ENCODE data around the genes AFAP1L2 and SLC18A2.

- PRO-cap, 3 experiments: no peak in any of the 3 experiments
- RAMPAGE, long total RNA: no peak
- RRBS, 2 experiments: no CpG with 5 or more reads among the region's 4 CpGs
These were observed 20.6 kb upstream of the ADRB1 start for GRCh38 chr10:114022974-114023482.

- PRO-cap, 3 experiments: no peak in any of the 3 experiments
- RAMPAGE, long total RNA: no peak
- RRBS, 2 experiments: no CpG with 5 or more reads among the region's 2 CpGs
These were observed 21.0 kb downstream of the ADRB1 start for GRCh38 chr10:114064575-114065244.

GRCh38 chr10:114320458-114321354 lies 81.7 kb downstream of the VWA2 start:
- PRO-cap, 3 experiments: no peak in any of the 3 experiments
- RAMPAGE, long total RNA: no peak
- RRBS, 2 experiments: 41 to 51% methylated on average over 6 of the region's 22 CpGs

GRCh38 chr10:114393489-114394103 lies 10.7 kb downstream of the AFAP1L2 start:
- PRO-cap, 3 experiments: no peak in any of the 3 experiments
- RAMPAGE, long total RNA: no peak
- RRBS, 2 experiments: no CpG with 5 or more reads among the region's 13 CpGs

GRCh38 chr10:114404050-114404830 lies at the start of gene AFAP1L2:
Gene AFAP1L2, minus strand, starts transcription at chr10:114404502.
- PRO-cap, 3 experiments: peak in 3 of 3 experiments; most common plus-strand start chr10:114404551 (in 1); most common minus-strand start chr10:114404492 (in 2)
- RAMPAGE, long total RNA: no peak
- RRBS, 2 experiments: 2 to 3% methylated on average over 53 of the region's 84 CpGs

DNA sequence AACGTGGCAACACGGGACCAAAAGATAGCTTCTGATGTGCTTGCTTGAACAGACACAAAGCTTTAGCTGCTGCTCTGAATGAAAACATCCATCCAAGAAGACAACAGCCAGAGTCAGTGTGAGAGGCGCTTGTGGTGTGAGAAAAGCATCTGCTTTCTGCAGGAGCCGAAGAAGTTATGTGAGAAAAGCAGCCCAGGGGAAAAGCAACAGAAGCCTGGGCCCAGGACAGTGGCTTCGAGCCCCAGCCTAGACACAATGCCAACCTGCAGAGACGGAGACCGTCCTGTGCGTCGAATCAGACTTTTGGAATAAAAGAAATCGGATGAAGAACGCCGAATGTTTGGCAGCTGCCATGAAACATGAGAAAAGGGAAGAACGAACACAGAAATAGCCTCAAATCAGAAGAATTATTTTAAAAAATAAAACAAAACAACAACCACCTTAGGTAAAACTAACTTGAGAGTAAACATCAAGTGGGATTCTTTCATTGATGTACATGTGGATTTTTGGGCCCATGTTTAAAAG lies 80.8 kb upstream of the AFAP1L2 start:
- PRO-cap, 3 experiments: peak in 3 of 3 experiments; most common minus-strand start position 248 of the sequence (in 3)
- RAMPAGE, long total RNA: no peak
- RRBS, 2 experiments: no CpG with 5 or more reads among the region's 13 CpGs

DNA sequence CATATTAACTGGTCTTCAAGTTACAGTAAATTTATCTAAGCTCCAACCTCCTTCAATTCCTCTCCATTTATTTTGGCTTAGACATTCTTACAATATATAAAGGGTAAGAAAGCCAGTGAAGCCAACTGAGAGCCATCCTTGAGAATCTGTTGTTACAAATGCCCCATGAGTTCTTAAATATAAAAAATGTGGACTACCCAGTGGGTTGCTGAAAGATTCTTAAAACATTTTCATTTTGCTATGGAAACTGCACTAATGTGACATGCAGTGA lies 81.2 kb upstream of the AFAP1L2 start:
- PRO-cap, 3 experiments: no peak in any of the 3 experiments
- RAMPAGE, long total RNA: no peak

GRCh38 chr10:114519184-114519772 lies 115.0 kb upstream of the AFAP1L2 start:
- PRO-cap, 3 experiments: no peak in any of the 3 experiments
- RAMPAGE, long total RNA: no peak
- RRBS, 2 experiments: no CpG with 5 or more reads among the region's 6 CpGs

GRCh38 chr10:114524734-114526136 lies 120.9 kb upstream of the AFAP1L2 start:
- PRO-cap, 3 experiments: peak in 1 of 3 experiments; most common plus-strand start chr10:114525470 (in 1)
- RAMPAGE, long total RNA: no peak
- RRBS, 2 experiments: no CpG with 5 or more reads among the region's 14 CpGs

GRCh38 chr10:114825406-114825983 lies 3.9 kb downstream of the FHIP2A start:
- PRO-cap, 3 experiments: peak in 2 of 3 experiments; most common plus-strand start chr10:114825659 (in 2); most common minus-strand start chr10:114825521 (in 1)
- RAMPAGE, long total RNA: no peak
- RRBS, 2 experiments: no CpG with 5 or more reads among the region's 4 CpGs

GRCh38 chr10:114874773-114875395 lies 53.3 kb downstream of the FHIP2A start:
- PRO-cap, 3 experiments: no peak in any of the 3 experiments
- RAMPAGE, long total RNA: no peak
- RRBS, 2 experiments: no CpG with 5 or more reads among the region's 21 CpGs

DNA sequence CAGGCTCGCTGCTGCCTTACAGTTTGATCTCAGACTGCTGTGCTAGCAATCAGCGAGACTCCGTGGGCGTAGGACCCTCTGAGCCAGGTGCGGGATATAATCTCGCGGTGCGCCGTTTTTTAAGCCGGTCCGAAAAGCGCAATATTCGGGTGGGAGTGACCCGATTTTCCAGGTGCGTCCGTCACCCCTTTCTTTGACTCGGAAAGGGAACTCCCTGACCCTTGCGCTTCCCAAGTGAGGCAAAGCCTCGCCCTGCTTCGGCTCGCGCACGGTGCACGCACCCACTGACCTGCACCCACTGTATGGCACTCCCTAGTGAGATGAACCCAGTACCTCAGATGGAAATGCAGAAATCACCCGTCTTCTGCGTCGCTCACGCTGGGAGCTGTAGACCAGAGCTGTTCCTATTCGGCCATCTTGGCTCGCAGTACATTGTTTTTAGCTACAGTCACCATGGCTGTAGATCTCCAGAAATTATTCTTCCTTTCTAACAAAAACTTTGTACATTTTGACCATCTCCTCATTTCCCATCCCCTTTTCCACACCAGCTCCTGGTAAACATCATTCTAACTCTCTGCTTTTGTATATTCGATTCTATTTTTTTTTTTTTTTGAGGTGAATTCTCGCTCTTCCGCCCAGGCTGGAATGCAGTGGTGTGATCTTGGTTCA lies 275.1 kb downstream of the ATRNL1 start:
- PRO-cap, 3 experiments: no peak in any of the 3 experiments
- RAMPAGE, long total RNA: no peak
- RRBS, 2 experiments: no CpG with 5 or more reads among the region's 33 CpGs

DNA sequence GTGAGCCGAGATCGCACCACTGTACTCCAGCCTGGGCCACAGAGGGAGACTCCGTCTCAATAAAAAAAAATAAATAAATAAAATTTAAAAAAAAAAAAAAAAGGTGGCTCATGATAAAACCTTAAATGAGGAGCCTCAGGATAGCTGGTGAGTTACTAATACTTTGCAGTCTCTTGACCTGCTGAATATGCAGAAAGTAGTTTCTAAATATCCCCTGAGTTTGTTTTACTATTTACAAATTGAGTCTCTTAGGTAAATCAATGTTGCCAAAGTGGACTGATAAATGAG lies 79.1 kb downstream of the GFRA1 start:
- PRO-cap, 3 experiments: no peak in any of the 3 experiments
- RAMPAGE, long total RNA: no peak
- RRBS, 2 experiments: no CpG with 5 or more reads among the region's 3 CpGs

DNA sequence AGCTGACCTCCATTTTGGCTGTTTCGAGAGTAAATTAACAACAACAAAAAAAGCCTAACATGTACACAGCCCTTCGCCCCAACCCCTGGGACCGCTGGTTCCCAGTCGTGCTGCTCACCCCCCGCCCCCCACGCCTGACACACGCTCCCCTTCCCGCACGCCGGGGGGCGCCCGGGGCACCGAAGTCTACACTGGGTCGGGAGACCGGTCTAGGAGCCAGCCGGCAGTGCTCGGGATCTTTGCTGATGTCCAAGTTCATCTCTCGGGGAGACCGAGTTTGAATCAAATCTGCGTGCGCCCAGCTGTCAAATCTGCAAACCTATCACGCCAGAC lies 1.0 kb upstream of the GFRA1 start:
- PRO-cap, 3 experiments: no peak in any of the 3 experiments
- RAMPAGE, long total RNA: no peak
- RRBS, 2 experiments: no CpG with 5 or more reads among the region's 22 CpGs

DNA sequence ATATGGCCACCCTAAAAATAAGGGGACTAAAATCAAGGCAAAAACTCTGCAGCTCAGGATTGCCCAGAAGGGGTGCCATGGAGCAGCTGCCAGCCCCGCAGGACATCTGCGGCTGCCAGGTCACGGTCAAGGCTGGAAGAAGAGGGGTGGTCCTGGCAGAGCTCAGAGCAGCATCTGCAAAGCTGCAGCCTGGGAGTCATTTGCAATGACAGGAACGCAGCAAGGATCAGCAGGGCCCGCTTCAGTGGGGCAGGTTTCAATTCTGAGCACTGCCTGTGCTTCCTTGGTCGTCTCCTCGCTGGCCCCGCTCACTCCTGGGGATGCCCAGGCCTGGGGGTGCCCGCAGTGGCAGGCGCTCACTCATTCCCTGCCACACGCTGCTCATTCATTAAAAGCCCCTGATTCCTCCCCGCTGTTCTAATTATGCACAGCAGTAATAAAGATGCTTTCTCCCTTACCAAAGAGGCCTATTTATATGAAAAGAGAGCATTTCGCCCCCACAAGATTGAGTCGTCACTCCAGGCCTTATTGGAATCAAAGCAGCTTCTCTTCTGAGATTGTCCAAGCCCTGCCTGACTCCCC lies 4.6 kb downstream of the HSPA12A start:
- PRO-cap, 3 experiments: no peak in any of the 3 experiments
- RAMPAGE, long total RNA: no peak
- RRBS, 2 experiments: no CpG with 5 or more reads among the region's 14 CpGs

- PRO-cap, 3 experiments: no peak in any of the 3 experiments
- RAMPAGE, long total RNA: no peak
- RRBS, 2 experiments: no CpG with 5 or more reads among the region's 18 CpGs
These were observed 1.2 kb upstream of the ENO4 start for GRCh38 chr10:116847780-116848880.

- PRO-cap, 3 experiments: no peak in any of the 3 experiments
- RAMPAGE, long total RNA: no peak
- RRBS, 2 experiments: 8 to 9% methylated on average over 10 of the region's 19 CpGs
These were observed 29.6 kb upstream of the VAX1 start for GRCh38 chr10:117167718-117167958.

DNA sequence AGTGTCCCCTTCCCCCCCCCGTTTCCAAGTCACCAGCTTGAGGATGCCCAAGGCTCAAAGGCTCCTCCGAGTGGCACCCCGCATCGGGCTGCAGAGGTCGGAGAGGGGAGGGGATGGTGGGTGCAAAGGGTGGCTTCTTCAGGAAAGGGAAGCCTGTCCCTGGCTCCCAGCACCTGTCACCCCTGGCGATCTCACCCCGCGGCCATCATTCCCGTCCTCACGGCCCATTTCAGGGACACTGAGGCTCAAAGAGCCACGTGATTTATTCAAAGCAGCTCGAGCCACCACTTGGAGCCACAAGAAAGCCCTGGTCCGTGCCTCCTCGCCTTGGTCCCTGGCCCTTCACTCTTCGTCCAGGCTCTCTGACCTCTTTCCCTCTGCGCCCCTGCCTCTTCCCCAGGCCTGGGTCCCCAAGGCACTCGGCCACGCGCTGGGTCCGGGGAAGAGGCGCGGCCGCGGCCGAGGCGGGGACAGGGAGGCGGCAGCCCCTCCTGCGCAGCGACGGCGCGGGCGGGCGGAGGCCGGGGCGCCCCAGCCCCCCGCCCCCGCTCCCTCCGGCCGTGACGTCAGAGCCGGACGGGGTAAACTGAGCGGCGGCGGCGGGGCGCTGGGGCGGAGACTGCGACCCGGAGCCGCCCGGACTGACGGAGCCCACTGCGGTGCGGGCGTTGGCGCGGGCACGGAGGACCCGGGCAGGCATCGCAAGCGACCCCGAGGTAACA lies at the start of gene SLC18A2:
Gene SLC18A2 (plus strand): TSS at position 610 of the 722 bp plus-strand sequence.
- PRO-cap, 3 experiments: no peak in any of the 3 experiments
- RAMPAGE, long total RNA: no peak
- RRBS, 2 experiments: 3% methylated on average over 37 of the region's 64 CpGs

DNA sequence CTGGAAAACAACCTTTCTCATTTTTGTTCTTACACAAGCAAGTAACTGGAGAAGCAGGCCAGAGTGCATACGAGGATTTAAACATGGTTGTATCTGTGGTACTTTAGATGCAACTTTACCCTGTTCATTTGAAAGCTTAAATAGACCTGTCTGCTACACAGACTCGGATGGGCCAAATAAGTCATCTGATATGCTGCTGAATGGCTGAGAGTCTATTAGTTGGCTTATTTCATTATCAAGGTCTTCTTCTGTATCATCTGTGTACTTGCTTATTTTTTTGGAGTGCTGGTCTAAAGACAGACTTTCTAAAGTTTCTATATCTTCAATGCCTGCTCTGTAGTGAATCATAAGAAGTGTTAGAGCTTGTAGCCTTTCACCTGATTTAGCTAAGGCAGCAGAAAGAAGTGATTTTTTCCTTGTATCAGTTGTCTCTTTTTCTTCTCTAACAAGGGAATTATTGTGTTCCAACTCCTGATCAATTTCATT lies 42.2 kb downstream of the SLC18A2 start:
- PRO-cap, 3 experiments: no peak in any of the 3 experiments
- RAMPAGE, long total RNA: no peak
- RRBS, 2 experiments: no CpG with 5 or more reads among the region's 2 CpGs

GRCh38 chr10:117442956-117443490 lies 67.8 kb upstream of the PDZD8 start:
- PRO-cap, 3 experiments: no peak in any of the 3 experiments
- RAMPAGE, long total RNA: no peak
- RRBS, 2 experiments: no CpG with 5 or more reads among the region's 12 CpGs

All from skeletal muscle tissue (tissue), 7 donors.